ENCODE data around the gene ALG14.

DNA sequence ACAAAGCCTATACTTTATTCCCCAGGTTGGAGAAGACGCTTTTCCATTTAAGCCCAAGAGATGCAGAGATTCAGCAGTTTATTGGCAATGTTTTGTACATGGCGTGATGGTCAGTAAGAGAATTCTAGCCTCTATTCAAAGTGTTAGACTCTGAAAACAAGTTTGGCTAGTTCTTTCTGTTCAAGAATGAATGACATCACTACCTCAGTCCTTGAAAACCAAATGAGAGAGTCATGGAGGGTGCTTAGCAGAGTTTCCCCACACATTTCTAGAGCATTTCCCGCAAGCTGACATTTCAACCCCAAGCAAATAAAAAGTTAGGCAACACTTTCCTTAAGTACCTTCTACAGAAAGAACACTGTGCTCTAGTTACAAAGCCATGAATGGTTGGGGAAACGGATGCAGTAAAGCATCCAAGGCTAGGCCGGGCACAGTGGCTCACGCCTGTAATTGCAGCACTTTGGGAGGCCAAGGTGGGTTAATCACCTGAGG is 48.0 kb upstream of the SLC44A3 start:
- PRO-cap: no peak

DNA sequence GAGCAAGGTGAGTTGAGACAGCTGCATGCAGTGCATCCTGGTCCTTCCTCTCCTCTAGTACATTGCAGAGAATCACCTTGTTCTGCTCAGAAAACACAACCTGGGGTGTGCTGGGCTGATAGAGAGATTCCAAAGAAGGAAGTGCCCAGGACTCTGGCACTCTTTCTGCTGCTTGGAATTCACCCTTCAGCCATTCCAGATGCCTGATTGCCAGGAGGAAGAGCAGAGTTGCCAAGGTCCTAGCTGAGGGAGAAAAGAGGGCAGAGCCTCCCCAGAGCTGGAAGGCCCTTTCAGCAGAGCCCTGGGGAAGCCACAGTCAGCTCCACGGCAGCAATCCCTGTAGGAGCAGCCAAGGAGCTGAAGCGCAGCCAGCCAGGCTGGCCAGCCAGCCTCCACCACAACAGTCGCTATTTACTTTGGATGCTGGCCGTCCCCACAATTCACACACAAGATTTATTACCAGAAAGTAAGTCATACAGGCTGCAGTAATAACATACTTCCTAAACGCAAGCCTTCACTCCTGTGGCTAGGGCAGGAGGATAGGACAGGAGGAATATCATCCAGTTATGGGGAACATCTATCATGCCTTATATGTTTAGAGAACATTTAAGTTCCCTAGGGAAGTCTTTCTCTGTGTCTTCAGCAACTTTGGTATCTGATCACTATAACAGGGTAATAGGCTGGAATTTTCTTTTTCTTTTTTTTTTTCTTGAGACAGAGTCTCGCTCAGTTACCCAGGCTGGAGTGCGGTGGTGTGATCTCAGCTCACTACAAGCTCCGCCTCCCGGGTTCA is 36.7 kb upstream of the SLC44A3 start:
- PRO-cap: no peak

DNA sequence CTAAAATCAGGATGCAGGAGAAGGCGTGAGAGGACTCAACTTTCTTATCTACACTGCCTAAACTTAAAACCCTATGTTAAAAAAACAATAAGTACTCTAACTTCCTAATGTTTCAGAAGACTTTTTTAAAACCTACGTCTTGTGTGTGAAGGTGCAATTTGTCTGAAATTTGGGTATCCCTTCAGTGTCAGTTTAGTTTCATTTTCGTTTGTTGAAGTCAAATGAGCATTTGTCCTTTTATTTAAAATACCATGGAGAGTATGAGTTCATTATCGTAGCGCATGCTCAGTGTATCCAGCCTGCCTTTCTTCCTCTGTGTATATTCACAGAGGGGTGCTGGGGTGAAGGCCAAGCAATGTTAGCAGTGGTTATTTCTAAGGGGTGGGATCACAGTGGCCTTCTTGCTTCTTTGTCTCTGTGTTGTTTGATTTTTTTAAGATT is 43.3 kb downstream of the CNN3 start:
- PRO-cap: no peak

GRCh38 chr1:95023376-95023659 is 49.4 kb downstream of the ALG14 start:
- PRO-cap: no peak

DNA sequence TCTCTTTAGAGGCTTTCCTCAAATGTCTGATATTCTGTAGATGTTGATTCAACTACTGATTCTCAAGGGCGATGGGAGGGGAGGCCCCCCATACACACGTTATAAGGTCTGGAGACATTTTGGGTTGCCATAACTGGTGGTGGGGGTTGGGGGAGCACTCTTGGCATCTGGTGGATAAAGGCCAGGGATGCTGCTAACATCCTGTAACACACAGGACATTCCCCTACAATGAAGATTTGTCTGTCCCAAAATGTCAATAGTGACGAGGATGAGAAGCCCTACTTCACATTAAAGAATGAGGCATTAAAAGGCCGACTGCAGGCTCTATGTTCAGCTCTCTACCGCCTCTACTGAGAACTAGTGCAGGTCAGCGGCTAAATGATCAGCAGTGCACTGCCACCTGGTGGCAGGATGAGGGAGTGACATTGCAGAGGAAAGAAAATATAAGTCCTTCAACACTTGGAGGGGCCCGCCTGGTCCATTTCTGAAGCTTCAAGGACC is 29.5 kb downstream of the ALG14 start:
- PRO-cap: no peak

DNA sequence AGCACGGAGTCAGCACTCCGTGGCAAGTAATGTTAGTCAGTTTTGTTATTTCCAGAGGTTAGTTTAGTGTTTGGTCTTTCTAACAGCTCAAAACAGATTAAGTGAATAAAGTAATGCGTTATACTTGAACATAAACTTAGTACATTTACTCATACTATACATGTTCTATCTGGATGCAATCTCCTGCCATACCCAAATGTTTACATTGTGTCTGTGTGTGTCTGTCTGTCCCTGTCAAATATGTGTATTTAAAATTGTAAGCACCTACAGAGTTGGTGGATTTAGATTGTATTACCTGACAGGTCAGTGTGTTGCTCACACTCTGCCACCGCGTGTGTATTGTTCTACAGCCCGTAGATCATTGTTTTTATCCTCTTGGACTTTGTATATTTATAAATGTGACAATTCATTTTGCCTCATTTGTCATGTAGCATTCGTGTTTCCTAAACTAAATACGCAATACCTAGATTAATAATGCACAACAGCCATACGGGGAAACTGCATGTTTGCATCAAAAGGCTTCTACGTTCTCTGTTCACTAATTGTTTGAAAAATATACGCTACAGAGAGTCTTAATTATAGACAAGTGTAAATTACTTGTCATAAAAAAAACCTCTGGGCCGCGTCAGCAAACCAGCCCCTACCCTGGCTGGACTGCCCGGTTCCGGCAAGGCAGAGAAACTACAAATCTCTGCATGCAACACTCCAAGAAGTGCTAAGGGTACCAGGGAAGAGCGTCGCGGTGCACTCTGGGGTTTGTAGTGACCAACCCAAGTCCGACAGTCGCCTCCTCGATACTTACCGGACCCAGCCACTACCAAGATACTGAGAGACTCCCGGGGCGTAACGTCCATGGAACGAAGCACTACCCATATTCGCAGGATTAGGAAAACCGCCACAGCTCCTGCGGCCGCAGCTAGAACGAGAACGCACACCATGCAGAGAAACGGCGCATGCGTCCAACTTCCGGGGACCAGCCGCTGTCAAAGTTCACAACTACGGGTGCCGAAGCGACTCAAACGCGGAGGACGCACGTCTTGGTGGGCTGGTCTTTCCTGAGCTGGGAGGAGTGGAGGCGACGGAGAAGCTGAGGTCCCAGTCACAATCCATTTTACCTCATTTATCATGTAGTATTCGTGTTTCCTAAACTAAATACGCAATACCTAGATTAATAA is at the start of gene ALG14:
ALG14 (minus strand) TSS at position 991 of the 1,175 bp plus-strand sequence.
- PRO-cap: bidirectional peak, plus-strand start at position 715 of the sequence, minus-strand start at position 656 of the sequence; unidirectional peak, plus-strand start at position 1,013 of the sequence

DNA sequence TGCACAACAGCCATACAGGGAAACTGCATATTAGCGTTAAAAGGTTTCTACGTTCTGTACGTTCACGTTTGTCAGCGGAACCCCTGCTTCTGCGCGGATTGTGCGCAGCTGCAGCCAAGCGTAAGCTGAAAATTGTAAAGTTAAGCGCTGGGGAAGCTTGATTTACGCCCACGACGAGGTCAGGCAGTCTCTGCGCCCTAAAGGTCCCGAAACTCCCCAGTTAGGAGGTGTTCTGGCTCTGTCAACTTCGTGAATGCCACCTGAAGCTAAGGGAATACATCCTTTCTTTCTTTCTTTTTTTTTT is 337 bp upstream of the ALG14 start:
- PRO-cap: no peak

DNA sequence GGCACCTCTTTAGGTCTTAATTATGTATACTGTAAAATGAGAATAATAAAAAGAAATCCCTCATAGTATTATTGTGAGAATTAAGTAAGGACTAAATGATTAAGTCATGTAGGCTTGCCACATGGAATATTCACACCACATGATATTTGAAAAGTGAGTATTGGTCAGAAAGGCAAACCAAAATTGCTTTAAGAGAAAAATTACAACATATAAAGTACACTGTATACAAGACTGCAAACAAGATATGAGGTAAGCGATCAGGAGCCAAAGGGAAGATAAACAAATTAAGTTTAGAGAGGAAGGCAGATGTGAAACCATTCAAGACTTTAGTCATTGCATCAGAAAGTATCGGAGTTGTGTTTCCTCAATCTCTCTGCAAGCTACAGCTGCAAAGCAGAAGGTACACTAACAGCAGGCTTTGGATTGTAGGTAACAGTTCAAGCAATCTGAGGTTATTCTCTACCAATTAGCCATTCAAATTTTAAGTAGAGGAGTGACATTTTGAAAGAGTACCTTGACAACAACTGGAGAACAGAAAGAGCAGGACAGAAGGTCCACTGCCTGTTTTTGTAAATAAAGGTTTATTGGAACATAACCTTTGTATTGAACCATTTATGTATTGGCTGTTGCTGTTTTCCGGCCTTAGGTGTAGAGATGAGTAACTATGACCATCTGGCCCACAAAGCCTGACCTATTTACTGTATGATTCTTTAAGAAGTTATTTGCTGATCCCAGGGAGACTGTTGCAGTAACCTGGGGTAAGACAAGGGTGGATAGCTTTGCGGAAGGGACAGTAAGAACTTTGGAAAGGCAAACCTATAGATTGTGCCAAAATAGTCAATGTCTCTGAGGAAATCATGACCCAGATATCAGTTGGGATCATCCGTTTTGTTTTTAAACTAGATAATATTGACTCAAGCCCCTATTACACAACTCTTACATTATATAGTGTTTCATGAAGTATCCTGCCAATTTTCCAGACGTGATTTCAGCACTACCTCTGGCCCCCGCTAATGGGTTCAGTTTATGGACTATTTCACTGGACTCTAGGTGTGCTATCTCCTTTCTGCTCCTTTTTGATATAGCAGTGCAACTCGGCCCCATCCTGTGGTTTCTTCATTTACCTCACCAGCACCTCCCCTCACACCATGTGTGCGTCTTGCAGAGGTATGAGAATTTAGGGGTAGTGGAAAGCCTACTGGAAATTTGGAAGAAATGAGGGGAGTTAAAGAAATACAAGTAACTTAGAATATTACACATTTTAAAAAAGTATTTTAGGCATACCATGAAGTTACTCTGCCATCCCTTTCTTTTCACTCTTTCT is 21.0 kb upstream of the TLCD4 start:
- PRO-cap: no peak

DNA sequence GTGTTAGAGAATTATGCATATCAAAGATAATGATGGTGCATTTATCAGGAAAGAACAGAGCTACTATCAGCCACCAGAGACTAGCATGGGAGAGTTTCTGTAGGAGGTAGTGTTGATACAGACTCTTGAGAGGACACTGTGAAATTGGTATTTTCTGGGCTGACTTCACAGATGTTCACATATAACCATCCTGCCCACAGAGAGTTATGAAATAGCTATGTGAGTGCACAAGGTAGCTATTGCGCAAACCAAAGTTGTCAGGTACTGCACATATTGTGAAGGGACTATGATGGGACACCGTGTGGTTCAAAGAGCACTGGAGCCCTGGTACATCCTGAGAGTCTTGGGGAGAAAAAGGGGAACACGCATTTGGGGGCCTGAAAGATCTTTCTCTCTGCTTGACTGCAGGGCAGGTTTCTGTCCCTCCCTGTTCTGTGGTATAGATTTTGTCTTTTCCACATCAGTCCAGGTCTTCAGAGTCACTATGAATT is 1.4 kb upstream of the TLCD4 start:
- PRO-cap: no peak

DNA sequence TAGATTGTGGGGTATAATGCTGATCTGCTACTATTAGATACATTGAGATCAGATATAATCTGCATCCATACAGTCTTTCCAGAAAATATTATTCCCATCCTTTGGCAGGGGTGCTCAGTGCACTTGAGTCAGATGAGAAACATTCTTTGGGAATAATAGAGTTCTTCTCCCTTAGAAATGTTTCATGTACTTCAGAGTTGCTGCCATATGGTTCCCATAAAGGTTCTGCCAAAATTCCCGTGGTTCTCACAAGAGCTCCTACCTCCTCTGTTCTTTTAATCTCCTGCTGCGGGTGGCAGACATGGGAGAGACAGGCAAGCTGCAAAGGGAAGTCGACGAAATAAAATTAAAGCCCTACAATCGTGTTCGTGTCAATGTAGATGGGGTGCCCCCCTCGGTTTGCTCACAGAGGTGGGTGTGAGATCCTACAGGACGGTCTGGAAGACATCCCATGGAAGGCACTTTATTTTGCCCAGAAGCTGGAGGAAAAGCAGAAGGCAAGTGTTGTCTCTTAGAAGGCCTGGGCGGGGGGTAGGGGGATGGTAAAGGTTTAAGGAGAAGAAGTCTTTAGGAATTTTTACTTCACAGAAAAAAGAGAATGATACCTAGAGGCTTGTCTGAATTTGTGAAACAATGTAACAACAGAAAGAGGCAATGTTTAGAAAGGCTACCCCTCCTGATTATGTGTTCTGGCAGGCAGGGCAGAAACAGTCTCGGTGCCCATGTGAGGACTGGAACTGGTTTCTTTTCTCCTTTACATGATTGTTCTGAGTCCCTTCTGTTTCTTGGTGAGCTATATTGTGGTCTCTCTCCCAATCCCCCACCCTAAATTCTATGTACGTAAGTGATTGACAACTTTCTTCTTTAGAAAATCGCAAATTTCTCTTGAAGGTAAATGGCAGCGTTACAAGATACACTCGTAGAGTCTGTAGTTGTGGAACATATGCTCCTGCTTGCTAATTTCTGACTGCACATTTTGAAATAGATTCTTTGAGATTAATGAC is 276.2 kb downstream of the RWDD3 start:
- PRO-cap: no peak

GRCh38 chr1:96758919-96759825 is 37.6 kb downstream of the PTBP2 start:
- PRO-cap: no peak

- PRO-cap: no peak
Measured at GRCh38 chr1:97554862-97555400, 365.9 kb downstream of the DPYD start.

- PRO-cap: no peak
Measured at GRCh38 chr1:97649920-97650522, 270.8 kb downstream of the DPYD start.

- PRO-cap: no peak
Measured at GRCh38 chr1:97660515-97661346, 260.1 kb downstream of the DPYD start.

- PRO-cap: no peak
Measured at GRCh38 chr1:97849308-97849755, 71.5 kb downstream of the DPYD start.

- PRO-cap: no peak
Measured at GRCh38 chr1:97873017-97873486, 47.8 kb downstream of the DPYD start.

GRCh38 chr1:97919527-97920022 is 1.3 kb downstream of the DPYD start:
- PRO-cap: no peak

DNA sequence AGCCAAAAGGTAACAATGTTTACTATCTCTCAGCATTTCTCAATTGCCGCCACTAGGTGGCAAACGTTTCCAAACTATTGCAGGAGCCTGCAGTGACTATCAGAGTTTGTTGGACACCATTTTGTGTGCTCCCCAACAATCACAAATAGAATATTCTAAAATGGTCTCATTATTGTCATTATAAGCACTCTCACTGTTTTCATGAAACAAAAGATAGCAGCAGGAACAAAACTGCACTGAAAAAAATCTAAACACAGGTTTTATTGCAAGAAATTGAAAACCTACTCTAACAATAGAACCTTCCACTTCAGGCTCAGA is 83.9 kb upstream of the PLPPR4 start:
- PRO-cap: no peak

GRCh38 chr1:99650075-99650412 is 4.1 kb downstream of the PALMD start:
- PRO-cap: no peak

DNA sequence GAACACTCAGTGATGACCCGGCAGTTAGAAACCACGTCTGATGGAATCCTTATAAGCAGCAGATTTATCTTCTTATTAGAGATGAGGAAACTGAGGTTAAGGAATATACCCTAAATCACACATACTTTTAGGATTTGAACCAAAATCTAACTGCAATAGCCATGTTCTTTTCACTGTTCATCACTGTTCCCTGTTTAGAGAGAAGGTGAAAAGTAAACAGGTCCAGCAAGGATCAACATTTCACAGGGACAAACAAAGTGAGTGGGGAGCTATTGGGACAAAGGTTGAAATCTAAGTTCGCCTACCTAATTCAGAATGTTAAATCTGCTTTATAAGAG is 6.7 kb downstream of the FRRS1 start:
- PRO-cap: no peak

Data from ascending aorta (tissue), 1 donor.